Colon Carcinoma Metastatic in the Brain (tissue), 2 donors: ENCODE measurements around a stretch of chr16.

DNA sequence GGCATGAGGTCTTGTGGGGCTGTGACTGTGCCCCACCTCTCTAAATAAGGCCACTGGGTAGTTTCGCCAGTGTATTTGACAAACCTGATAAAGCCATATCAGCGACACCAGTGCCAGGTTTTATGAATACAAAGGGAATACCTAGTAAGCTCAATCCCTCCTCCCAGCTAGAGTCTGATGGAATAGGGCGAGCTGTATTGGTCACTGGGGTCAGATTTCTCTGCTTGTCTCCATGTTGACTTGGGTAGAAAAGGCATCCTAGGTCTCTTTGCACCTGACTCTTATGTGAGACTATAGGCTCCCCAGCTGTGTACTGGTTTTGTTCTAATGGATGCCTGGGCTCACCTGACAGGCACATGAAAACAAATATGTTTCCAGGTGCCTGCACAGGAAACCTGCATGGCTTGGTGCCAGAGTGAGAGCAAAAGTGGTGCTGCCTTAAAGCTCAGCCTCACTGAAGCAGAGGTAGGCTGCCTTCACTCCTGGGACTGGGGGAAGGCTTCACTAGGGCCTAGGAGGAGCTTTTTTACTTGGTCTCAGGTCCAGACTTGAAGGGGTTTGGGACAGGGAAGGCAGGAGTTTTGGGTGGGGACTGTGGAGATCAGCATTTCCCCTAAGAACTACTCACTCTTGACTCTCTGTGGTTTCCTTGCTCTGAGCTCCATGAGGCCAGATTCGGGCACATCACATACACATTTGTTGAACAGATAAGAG, 8.4 kb downstream of the SLC7A6 start:
- PRO-cap, 2 experiments: no peak in any of the 2 experiments

GRCh38 chr16:68359785-68360469, 49.1 kb downstream of the PRMT7 start:
- PRO-cap, 2 experiments: no peak in any of the 2 experiments

DNA sequence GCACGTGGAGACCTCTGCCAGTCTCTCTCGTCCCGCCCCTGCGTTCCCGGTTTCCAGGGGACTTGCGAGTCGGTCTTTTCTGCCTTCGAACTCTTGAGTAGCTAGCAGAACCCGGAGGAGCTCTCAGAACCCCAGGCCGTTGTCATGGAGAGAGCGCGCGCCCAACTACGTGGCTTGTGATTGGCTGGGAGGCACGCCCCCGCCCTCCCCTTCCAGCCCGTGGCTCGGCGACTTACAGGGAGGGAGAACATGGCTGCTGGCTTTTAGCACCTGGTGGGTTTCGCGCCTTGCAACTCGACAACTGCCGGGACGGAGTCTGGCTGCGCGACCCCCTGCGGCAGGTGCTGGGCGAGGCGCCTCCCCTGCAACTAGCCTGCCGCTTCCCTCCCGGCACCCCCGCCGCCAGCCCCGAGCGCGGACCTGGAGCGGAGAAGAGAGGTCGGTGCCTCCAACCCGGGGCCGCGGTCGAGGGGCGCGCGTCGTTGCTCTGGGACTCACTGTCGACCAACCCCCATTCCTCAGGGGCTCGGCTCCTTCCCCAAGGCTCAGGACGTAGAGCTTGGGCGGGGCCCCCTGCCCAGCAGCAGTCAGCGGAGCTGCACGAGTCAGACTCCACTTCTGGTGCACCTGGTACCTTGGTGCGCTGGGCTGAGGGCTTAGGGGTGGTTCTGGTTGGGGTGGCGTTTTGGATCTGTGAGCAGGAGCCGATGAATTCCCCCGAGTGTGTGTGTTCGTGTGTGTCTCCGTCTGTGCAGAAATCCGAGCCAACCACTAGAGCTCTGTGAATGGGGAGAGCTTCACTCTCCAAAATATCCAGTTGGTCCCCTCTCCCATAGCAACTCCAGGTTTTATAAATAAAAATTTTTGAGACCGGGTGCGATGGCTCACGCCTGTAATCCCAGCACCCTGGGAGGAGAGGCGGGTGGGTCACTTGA, 8.9 kb upstream of the ZFP90 start:
- PRO-cap, 2 experiments: peak in 2 of 2 experiments; most common plus-strand start position 227 of the sequence (in 2); most common minus-strand start position 99 of the sequence (in 1)

- PRO-cap, 2 experiments: no peak in any of the 2 experiments
These were observed 894 bp downstream of the ZFP90 start for GRCh38 chr16:68540053-68540317.

DNA sequence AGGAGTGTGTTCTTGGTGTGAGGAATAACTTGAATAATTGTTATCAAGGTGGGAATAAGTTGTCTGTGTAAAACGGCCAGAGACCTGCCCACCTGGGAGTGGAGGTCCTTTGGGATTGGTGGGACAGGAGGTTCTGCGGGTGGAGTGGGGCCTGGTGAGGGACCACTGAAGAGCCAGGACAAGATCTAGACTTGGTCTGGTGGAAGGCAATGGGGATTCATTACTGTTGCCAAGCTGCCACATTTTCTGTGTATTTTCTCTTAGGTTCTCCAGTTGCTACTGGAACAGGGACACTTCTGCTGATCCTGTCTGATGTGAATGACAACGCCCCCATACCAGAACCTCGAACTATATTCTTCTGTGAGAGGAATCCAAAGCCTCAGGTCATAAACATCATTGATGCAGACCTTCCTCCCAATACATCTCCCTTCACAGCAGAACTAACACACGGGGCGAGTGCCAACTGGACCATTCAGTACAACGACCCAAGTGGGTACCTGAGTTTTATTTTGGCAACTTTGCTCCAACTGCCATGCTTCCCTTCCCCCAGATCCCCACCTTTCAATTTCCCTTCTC, 21.5 kb upstream of the TANGO6 start:
- PRO-cap, 2 experiments: no peak in any of the 2 experiments

DNA sequence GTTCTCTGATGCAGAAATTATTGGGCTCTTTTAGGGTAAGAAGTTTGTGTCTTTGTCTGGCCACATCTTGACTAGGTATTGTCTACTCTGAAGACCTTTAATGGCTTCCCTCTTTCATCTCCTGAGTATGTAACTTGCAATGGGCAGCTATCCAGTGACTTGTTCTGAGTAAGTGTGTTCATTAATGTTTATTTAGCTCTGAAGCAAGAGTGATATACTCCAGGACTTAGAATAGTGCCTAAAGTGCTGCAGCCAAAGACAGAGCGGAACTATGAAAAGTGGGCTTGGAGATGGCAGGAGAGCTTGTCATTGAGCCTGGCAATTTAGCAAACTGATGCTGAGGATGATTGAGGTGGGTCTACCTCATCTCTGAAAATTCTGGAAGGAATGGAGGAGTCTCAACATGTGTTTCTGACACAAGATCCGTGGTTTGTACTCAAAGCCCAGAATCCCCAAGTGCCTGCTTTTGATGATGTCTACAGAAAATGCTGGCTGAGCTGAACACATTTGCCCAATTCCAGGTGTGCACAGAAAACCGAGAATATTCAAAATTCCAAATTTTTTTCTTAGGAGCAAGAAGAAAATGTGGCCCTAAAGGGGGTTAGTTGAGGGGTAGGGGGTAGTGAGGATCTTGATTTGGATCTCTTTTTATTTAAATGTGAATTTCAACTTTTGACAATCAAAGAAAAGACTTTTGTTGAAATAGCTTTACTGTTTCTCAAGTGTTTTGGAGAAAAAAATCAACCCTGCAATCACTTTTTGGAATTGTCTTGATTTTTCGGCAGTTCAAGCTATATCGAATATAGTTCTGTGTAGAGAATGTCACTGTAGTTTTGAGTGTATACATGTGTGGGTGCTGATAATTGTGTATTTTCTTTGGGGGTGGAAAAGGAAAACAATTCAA, 8.5 kb upstream of the TANGO6 start:
- PRO-cap, 2 experiments: no peak in any of the 2 experiments

DNA sequence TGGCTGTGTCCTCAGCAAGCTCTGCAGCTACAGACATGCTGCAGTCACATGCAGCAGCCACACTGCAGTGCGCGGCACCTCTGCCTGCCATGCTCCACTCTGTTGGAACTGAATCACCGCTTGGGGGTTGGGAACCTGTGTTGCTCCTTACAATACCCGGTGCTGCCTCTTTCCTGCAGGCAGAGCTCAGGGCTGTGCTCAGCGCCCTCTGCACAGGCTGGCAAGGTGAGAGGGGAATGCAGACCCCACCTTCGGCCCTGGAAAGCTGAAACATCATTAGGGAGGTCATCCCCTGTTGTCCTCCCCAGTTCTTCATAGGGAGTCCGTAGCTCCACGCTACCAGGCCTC, 16.0 kb upstream of the HAS3 start:
- PRO-cap, 2 experiments: peak in 1 of 2 experiments; most common minus-strand start position 101 of the sequence (in 1)

DNA sequence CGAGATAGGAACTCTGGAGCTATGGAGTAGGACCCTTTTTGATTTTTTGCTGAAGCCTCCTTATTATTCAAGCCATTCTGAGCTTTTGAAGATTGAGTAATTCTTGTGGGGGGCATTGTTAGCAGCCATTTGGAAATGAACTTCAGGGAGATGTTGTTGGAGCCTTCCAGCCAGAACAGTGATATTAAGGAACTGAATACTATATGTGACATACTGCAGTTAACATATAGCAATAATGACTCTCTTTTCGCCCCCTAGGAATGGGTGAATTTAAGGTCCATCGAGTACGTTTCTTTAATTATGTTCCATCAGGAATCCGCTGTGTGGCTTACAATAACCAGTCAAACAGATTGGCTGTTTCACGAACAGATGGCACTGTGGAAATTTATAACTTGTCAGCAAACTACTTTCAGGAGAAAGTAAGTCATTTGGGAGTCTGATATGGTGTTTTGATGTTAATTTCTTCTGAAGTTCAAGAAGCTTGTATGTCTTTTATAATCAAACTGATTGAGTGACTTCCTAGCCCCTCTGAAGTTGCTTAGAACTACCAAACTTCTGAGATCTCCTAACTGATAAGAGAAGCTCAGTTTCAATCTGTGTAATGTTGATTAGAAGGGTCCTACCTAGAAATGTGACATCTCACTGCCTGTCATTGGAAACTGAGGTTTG, 885 bp downstream of the UTP4 start:
- PRO-cap, 2 experiments: no peak in any of the 2 experiments

GRCh38 chr16:69143164-69143724, 10.8 kb downstream of the UTP4 start:
- PRO-cap, 2 experiments: no peak in any of the 2 experiments

DNA sequence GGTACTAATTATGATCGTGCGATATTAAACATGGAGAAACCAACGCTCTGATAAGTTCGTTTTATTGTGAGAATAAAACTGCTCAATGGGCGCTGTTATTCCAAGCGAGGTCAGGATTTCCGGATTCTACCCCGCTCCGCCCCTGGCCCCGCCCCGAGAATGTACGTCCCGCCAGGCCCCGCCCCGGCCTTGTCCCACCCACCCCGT, 280 bp upstream of the VPS4A start:
- PRO-cap, 2 experiments: peak in 2 of 2 experiments; most common minus-strand start position 119 of the sequence (in 2)

- PRO-cap, 2 experiments: no peak in any of the 2 experiments
These were observed 44.4 kb downstream of the CYB5B start for GRCh38 chr16:69468778-69469215.

DNA sequence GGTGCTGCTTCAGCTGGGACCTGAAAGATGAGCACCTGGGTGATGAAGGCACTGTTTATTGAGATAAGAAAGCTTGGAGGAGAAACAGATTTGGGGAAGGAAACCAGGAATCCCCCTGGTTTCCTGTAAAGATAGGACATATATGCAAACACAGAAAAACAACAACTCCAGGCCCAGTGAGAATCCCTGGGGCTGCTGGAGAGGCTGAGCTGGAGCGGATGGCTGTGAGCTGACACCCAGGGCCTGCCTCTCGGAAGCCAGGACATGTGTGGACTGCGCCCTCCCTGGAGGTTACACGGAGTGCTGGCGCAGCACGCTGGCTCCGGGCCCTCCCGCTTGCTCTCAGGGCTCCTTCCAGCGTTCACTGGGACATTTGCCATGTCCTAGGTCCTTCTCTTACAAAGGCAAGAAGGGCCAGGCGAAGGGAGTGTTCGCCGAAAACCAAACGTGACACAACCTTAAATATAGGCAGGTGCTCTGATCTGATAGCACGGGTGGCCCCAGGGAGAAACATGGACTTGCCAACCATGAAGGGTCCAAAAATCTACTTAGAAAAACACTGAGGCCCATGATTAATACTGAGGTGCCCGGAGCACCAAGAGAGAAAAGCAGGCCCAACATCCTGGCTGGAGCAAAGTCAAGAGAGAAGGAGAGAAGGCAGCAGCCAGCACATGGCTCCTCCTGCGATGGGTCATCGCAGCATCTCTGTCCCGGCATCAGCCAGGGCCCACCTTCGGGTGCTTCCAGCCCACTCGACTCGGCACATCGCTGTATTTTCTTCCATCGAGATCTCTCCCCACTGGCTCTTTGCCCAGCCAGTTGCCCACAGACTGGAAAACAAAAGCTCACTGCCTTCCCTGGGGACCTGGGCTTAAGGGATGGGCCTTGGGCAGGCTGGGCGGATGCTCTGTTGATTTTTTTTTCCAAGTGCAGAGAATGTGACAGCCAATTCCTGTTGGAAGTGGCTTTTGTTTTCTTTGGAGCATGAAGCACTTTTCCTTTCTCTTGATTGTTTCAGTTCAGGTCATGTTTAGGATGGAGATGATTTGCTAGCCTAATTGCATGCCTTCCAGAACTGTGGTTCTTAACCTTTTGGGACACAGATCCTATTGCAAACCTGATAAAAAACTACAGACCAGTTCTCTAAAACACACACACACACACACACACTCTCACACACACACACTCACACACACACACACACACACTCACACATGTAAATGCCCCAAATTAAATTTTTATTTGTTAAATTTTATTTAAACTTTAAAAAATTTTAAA, 57.9 kb downstream of the CYB5B start:
- PRO-cap, 2 experiments: no peak in any of the 2 experiments

DNA sequence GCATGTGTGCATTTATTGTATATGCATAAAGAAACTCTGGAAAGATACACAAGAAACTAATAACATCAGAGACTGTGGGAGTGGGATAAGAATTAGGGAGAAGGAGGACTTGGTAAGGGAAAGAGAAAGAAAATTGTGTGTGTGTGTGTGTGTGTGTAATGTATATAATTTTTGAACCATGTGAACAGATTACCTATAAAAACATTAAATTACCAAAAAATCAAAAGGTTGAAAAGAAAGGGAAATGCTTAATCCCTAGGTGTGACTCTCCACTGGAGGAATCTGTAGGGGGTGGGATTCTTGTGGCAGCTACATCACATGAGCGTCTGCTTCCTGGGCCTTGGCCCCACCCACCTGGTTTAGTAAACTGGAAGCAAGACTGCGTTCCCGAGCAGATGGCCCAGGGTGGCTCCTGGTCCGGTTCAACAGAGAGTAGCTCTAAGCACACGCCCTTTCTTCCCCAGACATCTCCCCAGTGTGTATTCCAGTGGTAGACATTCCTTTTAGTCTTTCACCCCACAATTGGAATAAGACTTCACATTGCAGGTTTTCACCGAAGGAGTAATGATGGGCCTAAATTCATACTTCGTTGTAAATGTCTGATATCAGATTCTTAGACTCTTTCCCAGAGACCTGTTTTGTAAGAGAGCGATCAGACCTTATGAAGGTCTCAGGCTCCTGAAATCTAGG, 36.2 kb upstream of the NFAT5 start:
- PRO-cap, 2 experiments: peak in 1 of 2 experiments; most common plus-strand start position 390 of the sequence (in 1)

- PRO-cap, 2 experiments: peak in 1 of 2 experiments; most common plus-strand start chr16:69530902 (in 1); most common minus-strand start chr16:69530753 (in 1)
These were observed 35.1 kb upstream of the NFAT5 start for GRCh38 chr16:69530552-69531176.

DNA sequence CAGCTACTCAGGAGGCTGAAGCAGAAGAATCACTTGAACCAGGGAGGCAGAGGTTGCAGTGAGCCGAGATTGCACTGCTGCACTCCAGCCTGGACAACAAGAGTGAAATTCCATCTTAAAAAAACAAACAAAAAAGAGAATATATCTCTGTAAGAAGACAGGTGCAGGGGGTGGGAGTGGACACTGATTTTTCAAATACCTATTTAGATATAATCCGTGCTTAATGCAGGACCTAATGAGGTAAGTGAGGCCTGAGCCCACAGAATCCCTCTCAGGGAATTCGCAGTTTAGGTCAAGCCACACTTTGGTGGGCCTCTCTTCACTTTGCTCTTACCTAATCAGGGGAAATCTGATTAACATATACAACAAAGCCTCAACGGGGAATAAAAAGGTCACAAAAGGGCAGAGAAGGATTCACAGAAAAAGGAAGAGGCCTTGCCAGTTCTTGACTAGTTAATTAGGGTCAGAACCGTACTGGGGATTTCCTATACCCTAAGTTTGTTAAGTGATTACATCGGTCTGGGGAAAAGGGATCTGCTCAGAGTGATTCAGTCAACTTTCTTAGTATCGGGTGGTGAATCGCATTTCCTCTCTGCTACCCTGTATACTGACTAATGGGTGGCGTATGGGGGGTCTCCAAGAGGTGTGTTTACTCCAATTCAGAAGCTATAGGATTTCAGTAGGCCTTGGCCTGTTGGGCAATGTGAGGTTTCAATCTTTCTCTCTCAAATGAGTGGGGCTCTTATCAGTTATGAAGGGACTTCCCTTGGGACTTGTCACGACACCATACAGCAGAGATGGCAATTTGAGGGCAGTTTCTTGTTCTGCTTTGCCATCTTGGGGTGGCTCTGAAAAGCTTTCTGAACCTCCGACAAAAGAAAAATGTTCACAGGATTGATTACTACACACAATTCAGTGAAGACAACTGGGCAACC, 1.9 kb upstream of the NFAT5 start:
- PRO-cap, 2 experiments: no peak in any of the 2 experiments

GRCh38 chr16:69626244-69626561, 60.4 kb downstream of the NFAT5 start:
- PRO-cap, 2 experiments: no peak in any of the 2 experiments

DNA sequence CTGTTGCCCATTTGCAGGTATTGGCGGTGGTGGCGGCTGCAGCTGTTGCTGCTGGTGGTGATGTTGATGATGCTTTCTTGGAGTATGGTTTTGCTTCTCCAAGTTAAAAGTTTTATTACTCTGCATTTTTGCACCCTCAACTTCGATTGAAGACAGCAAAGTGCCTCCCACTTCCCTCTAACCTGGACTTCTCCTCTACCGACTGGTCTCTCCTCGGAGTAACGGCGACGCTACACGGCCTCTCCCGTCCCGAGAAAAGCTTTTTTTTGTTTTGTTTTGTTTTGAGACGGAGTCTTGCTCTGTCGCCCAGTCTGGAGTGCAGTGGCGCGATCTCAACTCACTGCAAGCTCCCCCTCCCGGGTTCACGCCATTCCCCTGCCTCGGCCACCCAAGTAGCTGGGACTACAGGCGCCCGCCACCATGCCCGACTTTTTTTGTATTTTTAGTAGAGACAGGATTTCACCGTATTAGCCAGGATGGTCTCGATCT, 3.1 kb upstream of the NOB1 start:
- PRO-cap, 2 experiments: no peak in any of the 2 experiments

DNA sequence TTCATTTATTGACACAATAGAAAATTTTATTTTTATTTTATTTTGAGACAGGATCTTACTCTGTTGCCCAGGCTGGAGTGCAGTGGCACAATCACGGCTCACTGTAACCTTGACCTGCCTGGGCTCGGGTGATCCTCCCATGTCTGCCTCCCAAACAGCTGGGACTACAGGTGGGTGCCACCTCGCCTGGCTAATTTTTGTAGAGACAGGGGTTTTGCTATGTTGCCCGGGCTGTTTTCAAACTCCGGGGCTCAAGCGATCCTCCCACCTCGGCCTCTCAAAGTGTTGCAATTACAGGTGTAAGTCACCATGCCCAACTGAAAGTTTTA, 2.0 kb downstream of the WWP2 start:
- PRO-cap, 2 experiments: no peak in any of the 2 experiments

GRCh38 chr16:69820664-69821629, 58.8 kb downstream of the WWP2 start:
- PRO-cap, 2 experiments: no peak in any of the 2 experiments

- PRO-cap, 2 experiments: no peak in any of the 2 experiments
These were observed 46.4 kb upstream of the CLEC18A start for GRCh38 chr16:69904526-69905264.